Epithelial cell of alveolus of lung (primary cell): ENCODE measurements around the gene SGO2.

DNA sequence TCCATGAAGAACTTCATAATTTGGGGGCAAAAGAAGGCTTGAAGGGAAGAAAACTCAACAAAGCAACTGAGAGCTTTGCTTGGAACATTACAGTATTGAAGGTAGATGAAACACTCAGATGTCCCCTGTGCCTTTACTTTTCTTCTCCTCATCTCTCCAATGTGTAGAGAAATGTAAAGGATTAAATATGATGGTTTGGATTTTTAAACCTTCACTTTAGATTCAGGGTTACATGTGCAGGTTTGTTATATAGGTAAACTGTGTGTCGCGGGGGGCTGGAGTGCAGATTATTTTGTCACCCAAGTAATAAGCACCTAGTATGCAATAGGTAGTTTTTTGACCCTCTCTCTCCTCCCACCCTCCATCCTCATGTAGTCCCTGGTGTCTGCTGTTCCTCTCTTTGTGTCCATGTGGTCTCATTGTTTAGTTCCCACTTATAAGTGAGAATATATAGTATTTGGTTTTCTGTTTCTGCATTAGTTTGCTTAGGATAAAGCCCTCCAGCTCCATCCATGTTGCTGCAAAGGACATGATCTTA, 299.5 kb downstream of the PLCL1 start:
- RAMPAGE, long total RNA, result no peak
- RRBS, result no CpG with 5 or more reads among the region's 2 CpGs

DNA sequence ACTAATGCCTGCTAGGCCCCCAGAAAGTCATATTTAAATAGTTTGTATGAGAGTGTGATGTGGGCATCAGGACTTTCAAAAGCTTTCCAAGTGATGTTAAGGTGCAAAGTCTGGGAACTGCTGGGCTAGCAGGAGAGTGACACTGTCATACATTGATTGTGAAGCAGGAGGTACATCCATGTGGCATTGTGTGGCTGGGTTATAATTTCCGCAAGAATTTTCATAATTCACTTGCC, 508.7 kb downstream of the PLCL1 start:
- RAMPAGE, long total RNA, result no peak
- RRBS, result no CpG with 5 or more reads among the region's 1 CpG

DNA sequence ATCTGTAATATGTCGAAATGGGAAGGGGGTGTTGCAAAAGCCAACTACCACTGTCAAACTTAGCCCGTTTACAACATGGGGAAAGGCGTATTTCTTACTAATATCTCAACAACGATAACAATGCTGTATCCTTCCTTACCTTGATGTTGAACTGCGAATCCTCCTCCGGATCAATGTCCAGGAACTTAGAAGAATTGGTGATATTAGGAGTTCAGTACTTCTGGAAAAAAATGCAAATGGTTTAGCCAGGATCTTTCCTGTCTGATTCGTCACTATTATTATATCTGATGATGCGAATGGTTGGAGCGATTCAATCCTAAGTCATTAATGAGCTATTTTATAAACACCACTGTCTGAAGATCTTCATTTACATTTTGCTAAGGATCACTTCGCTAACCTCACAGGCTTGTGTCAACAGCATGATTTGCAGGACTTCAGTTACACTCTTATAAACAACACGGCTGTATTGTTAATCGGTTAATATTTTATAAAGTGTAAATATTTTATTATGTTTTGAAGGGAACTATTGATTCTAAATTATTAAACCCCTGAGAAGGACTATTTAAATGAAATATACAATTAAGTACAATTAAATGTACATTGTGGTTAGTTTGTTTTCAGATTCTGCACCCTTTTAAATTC, 2.7 kb upstream of the SATB2 start:
- RAMPAGE, long total RNA, result no peak
- RRBS, result no CpG with 5 or more reads among the region's 12 CpGs

- RAMPAGE, long total RNA, result no peak
- RRBS, result under 1% methylated on average over 14 of the region's 41 CpGs
Observed at GRCh38 chr2:199659166-199659805, 191.7 kb downstream of the FTCDNL1 start.

GRCh38 chr2:199988225-199988724, 32.9 kb downstream of the MAIP1 start:
- RAMPAGE, long total RNA, result no peak
- RRBS, result no CpG with 5 or more reads among the region's 6 CpGs

GRCh38 chr2:200306972-200308012, 799 bp downstream of the SPATS2L start:
- RAMPAGE, long total RNA, result no peak
- RRBS, result under 1% methylated on average over 81 of the region's 130 CpGs

DNA sequence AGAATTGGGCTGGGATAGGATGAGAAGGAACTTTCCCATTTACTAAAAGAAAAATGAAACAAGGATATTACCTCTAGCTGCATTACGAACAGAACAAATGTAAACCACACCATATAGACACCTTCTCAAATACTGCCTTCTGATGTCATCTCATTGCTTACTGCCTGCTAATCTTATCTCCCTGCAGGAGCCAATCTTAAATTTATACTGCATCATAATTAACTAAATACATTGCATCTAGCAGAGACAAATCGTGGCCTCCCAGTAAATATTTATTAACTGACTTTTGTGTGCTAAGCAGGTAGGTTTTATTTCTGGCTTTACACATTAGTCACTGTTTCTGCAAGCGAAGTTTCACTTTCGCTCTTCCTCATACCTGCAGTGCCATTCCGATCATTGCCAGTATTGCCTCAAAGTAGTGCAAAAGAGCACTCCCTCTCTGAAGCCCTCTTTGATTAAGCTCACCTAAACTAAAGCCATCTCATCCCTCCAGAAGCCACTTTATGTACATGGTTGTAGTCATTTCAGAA, 67.5 kb downstream of the SPATS2L start:
- RAMPAGE, long total RNA, result no peak
- RRBS, result no CpG with 5 or more reads among the region's 5 CpGs

GRCh38 chr2:200377703-200378466, 71.4 kb downstream of the SPATS2L start:
- RAMPAGE, long total RNA, result no peak
- RRBS, result no CpG with 5 or more reads among the region's 5 CpGs

- RAMPAGE, long total RNA, result no peak
- RRBS, result no CpG with 5 or more reads among the region's 12 CpGs
Observed at GRCh38 chr2:200378467-200379433, 72.3 kb downstream of the SPATS2L start.

- RAMPAGE, long total RNA, result no peak
- RRBS, result no CpG with 5 or more reads among the region's 8 CpGs
Observed at GRCh38 chr2:200476764-200477154, 33.1 kb downstream of the KCTD18 start.

DNA sequence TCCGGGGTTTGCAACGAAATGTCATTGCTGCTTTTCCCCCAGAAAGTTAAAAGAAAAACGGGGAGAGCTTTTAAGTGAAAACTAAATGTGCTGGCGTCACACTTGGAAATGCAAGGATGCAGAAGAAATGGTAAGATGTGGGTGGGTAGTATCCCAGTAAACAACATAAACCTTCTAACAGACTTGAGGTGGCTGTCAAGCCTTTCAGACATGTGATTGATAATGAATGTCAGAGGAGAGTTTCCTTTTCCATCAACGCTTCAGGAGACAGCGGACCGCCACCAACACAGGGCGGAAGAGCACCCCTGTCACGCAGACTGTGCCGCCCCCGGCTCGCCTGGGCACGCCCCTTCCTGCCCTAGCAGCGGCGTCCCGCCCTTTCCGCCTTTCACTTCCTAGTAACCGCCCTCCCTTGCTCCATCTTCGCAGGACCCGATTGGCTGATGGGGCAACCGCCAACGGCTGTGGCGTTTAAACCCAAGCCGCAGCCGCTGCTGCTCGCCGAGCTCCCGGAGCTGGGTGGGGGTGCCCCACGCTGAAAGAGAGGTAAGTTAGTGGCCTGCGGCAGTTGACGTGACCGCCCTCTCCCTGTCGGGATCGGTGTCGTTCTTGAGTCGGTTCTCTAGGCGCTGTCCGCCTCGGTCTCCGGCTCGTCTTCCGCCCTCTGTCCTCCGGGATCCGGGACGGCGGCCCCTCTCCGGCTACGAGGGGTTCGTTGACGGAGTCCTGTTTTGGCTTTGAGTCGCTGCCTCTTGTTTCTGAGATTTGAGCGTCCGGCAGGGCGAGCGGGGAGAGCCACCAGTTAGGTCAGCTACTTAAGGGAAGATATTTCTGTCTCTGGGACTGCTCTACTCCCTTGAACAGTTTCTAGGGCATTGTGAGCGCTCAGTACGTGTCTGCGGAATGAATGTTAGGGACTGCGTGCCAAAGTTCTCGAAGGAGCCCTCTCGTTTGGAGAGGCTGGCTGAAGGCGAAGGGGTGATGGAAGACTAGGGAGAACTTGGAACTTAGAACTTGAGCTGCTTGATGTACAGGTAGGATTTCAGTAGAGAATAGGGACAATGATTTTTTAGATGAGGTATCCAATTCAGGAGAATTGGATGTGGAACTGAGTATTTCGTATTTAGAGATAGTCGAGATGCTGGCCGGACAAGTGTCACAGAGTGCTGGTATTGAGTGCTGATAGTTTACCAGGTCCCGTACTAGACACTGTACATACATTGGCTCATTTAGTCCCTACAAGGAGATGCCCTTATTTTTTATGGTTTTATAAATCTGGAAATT, at the start of gene SGO2:
SGO2 (plus strand) TSS at position 501 of the 1,284 bp plus-strand sequence.
- RAMPAGE, long total RNA, result start-site peak on the plus strand centred at position 483 of the sequence, 74 bp wide, 80 and 55 reads in 2 replicates
- RRBS, result 1% methylated on average over 7 of the region's 66 CpGs

GRCh38 chr2:200616267-200616659, 30.4 kb downstream of the AOX1 start:
- RAMPAGE, long total RNA, result no peak
- RRBS, result no CpG with 5 or more reads among the region's 7 CpGs

DNA sequence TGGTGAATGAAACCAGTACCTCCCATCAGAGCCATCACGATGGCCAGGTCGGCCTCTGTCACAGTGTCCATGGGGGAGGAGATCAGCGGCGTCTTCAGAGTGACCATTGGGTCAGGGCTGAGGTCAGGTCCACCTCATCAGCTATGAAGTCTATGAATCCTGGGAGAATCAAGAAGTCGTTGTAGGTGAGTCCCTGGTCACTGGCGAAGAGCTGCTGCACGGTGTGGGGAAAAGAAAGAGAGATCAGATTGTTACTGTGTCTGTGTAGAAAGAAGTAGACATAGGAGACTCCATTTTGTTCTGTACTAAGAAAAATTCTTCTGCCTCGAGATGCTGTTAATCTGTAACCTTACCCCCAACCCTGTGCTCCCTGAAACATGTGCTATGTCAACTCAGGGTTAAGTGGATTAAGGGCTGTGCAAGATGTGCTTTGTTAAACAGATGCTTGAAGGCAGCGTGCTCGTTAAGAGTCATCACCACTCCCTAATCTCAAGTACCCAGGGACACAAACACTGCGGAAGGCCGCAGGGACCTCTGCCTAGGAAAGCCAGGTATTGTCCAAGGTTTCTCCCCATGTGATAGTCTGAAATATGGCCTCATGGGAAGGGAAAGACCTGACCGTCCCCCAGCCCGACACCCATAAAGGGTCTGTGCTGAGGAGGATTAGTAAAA, 23.0 kb downstream of the CFLAR start:
- RAMPAGE, long total RNA, result no peak
- RRBS, result no CpG with 5 or more reads among the region's 14 CpGs

GRCh38 chr2:201179804-201180432, 3.0 kb upstream of the CASP10 start:
- RAMPAGE, long total RNA, result no peak
- RRBS, result no CpG with 5 or more reads among the region's 7 CpGs

GRCh38 chr2:201964449-201965424, 68.9 kb upstream of the FZD7 start:
- RAMPAGE, long total RNA, result no peak
- RRBS, result no CpG with 5 or more reads among the region's 17 CpGs

DNA sequence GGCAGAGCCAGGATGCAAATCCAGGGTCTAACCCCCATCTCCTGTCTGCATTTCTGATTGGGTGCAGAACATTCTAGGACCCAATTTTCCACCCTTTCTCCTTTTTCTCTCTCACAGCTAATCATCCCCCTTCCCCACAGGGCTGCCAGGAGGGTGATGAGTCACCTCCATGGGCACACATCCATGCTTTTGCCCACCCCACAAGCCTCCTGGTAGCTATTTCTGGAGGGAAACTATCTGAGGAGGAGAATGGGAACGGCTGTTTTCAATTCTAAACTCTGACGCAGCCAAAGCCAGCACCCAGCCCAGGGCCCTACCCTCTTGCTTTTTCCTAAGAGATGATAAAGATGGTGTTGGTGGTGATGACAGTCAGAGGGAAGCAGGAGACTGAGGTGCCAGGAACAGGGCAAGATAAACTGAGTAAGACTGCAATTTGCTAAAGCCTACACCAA, 62.2 kb upstream of the FZD7 start:
- RAMPAGE, long total RNA, result no peak
- RRBS, result no CpG with 5 or more reads among the region's 2 CpGs

DNA sequence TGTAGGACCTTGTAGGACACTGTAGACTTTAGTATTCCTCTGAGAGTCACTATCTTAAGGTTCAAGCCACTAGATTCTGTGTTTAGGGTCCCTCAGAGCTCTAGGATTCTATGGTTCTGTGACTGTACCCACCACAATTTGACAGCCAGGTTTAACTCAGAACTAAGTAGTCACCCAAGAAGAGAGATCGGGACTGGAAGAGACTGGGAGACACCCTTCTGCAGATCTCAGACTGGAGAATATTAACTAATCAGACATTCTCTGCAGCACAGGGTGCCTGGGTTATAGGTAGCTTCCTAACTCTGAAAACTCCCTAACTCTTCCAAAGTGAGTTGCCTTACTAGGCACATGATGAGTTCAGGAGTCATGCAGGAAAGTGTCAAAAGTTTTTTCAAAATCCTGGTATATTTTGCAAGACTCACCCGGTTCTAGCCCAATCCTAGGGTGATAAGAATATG, 57.1 kb upstream of the FZD7 start:
- RAMPAGE, long total RNA, result no peak
- RRBS, result 58% methylated on average over 1 of the region's 2 CpGs

DNA sequence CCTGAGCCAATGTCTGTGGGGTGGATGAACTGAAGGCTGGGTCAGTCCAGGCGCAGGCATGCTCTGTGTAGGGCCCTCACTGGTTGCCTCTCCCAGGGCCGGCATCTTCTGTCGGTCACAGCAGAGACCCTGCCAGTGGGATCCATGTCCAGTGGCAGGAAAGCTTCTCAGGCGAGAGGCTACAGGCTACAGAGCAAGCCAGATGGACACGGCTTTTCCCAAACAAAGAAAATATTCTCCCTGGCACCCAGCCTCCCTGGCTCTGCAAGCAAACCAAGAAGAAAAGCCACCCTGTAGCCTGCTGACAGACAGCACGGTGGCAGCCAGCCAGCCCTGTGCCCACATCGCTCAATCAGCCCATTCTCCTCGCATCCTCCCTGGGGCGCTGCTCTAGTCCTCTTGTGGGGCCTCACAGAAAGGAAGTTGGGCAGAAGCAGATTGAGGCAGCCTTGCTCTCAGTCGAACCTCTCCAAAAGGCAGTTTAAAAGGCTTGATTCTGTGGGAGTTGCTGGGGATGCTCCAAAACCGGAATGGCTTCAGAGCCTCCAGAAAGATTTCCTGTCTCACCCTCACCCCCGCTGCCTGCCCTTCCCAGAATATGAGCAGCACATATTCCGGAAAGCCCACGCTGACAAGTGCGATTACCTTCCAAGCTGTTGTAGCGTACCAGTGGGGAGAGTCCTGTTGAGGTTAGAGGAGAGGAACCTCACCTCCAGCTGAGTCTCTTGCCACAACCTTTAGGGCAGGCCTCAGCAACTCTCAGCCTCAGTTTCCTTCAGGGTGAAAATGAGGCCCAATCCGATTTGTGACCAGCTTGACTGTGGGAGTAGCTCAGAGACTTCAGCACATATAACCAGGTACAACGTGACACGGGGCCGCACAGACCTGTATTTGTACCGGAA, 48.4 kb upstream of the FZD7 start:
- RAMPAGE, long total RNA, result no peak
- RRBS, result 80% methylated on average over 2 of the region's 21 CpGs

GRCh38 chr2:202501844-202502408, 125.8 kb downstream of the BMPR2 start:
- RAMPAGE, long total RNA, result no peak
- RRBS, result no CpG with 5 or more reads among the region's 5 CpGs

- RAMPAGE, long total RNA, result no peak
- RRBS, result no CpG with 5 or more reads among the region's 5 CpGs
Observed at GRCh38 chr2:202569613-202570037, 65.1 kb upstream of the FAM117B start.